H4 (cell line): ENCODE measurements around a stretch of chr20.

DNA sequence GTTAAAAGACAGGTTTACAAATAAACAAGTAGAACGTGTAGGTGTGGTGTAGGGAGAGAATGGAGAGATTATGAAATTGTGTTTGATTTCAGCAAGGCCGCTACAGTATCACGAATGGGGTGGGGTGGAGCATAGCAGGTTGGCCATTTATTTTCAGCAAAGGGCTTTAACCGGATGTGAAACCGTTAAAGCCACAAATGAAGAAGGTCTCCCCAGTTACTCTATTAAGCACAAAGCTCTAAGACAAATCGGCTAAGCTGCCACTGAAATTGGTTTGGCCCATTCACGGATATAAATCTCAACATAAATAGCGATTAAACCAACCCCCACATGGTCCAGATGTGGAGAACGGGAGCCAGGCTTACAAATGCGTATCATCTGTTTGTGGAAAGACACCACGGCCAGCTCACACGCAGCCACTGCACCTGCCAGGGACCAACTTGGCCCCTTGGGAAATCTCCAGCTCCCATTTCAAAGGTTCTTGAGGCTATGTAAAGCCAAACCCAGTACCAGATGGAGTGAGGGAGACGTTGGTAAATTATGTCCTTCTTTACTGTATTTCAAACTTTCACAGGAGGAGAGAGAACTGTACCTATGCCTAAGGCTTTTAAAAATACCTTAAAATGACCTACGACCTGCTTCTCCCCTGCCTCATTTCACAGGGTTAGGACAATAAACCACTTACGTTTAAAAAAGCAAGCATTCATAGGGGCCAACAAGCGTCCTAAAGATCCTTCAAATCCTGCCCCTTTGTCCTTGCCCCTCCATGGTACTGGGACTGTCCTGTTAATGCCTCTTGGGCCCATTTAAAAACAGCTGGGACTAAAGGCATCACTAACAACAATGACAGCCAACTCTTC lies 93.8 kb downstream of the ZMYND8 start:
- RAMPAGE, long total RNA = no peak

DNA sequence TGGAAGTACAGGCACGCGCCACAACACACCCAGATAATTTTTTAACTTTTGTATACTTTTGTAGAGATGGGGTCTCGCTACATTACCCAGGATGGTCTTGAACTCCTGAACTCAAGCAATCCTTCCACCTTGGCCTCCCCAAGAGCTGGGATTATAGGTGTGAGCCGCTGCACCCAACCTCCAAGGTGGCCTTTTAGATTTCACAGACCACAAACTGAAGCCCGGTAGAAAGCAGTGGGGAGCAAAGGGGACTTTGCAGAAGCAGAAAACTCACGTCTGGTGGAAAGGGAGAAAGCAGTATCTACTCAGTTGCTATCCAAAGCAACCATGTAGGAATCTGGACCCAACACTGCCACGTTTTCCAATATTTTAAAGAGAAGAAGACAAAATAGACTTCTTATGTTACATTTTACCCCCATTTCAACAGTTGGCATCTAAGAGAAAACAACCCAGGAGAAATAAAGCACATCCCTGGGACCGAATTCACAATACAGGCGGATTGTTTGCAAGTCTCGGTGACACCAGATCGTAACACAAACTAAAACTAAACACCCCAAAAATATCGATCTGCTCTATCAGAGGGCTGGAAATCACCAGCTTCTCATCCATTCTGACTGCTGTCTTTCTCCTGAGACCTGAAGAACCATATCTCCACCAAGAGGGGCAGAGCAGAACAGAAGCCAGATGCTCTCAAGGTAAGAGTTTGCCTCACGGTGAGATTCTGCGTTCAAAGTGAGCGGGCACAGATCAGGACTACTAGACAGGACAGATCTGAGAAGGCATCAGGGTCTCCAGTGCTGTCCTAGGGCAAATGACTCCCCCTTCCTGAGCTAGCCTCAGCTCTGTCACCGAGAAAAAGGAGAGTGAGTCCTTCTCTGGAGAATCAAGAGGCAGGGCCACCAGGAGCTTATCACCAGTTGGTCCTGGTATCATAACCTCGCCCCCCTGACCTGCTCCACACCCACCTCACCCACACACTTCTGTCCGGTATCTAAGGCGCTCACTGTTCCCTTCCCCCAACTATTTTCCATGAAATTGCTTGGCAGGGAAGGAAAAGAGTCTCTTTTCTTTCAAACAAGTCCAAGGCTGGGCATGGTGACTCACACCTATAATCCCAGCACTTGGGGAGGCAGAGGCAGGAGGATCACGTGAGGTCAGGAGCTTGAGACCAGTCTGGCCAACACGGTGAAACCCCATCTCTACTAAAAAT lies 78.0 kb downstream of the ZMYND8 start:
- RAMPAGE, long total RNA = no peak

GRCh38 chr20:47350043-47351075 lies 6.1 kb downstream of the ZMYND8 start:
- RAMPAGE, long total RNA = no peak

DNA sequence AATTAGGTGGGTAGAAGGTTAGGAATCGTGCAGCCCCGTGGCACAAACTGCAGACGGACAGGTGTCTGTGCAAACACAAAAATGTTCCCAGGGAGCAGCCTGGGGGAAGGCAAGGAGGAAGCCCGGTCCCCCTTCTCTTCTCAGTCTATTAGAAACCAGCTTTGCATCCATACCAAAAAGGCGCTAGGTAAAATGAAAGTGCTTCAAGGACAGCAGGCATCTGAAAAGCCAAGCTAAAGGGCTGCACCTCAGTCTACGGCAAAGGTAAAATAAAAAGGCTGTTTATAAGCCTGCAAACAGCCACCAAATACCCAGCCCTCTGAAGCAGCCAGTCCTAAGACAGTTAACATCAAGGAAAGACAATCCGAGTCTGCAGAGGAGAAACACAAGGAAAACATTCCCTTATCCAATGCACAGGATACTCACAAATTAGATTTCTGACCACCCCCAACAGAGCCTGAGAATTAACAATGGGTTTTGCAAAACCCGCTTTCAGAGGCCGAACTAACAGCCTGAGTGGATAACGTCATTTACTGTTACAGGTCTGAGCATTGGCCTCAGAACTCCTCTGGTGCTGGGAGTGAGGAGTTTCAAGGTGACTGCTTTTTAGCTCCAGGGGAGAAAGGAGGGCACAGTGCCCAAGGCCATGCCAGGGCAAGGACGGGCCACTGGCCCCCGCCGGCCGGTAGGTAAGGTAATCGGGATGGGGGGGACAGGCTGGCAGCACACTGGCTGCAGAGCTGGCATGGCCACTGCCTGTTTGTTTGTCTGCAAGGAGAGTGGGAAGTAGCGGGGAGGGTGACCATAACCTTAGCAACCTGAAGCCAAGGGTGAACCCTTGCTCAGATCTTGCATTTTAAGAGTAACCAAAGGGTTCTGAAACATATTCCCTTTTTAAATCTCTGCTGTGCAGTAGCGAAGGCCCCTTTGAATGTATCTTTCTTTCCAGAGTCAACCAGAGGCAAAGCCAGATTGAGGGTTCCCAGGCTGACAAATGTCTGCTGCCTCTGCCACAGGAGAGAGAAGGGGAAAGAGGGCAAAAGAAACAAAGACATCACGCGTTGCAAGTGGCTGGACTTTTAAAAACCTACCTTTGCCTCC lies 4.1 kb downstream of the ZMYND8 start:
- RAMPAGE, long total RNA = no peak

DNA sequence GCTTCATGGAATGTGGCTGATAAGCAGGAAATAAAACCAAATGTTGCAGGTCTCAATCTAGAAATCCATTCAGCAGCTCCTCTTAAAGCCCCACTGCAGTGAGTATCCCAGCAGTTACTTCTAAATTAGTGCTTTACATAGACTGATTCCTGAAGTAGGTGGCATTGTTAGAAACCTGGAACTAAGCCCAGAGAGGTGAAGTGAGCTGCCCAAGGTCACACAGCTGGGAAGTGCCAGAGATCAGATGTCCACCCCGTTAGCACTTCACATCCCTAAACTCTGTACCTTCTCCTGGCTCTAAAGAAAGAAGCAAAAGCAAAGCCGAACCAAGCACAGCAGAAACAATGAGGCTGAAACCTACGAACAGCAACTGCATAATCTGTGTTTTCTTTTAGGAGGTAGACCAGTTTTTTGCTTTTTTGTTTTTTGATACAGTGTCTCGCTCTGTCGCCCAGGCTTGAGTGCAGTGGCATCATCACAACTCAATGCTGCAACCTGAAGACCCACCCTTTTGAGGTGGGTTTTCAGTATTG lies 3.0 kb upstream of the ZMYND8 start:
- RAMPAGE, long total RNA = no peak

- RAMPAGE, long total RNA = no peak
Observed at GRCh38 chr20:47360164-47361428, 4.1 kb upstream of the ZMYND8 start.

DNA sequence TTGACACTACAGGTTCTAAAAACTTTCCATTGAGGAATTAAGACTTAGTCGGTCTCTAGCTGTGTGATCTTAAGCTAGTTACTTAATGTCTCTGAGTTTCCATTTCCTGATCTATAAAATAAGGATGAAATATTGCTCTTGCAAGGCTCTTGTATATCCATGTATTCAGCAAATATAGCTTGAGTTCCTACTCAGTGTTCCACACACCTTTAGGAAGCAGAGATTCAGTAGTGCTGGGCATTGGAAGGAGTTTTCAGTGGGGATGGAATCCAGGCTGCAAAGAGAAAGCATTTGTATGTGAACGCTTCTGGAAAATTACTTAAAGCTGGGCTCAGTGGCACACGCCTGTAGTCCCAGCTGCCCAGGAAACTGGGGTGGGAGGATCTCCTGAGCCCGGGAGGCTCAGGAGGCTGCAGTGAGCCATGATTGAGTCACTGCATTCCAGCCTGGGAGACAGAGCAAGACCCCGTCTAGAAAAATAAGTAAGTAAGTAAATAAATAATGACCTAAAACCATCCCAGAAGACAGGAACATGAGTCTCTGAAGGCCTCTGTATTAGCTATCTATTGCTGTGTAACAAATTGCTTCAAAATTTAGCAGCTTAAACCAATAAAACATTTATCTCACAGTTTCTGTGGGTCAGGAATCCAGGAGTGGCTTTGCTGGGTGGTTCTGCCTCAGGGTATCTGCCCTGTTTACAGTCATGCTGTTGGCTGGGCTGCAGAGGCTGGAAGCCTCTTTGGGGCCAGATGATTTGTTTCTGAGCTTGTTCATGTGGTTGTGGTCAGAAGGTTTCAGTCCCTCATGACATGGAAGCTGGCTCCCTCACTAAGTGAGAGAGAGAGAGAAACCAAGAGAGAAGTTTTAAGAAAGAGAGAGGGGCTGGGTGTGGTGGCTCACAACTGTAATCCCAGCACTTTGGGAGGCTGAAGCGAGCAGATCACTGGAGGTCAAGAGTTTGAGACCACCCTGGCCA lies 48.5 kb upstream of the NCOA3 start:
- RAMPAGE, long total RNA = no peak

DNA sequence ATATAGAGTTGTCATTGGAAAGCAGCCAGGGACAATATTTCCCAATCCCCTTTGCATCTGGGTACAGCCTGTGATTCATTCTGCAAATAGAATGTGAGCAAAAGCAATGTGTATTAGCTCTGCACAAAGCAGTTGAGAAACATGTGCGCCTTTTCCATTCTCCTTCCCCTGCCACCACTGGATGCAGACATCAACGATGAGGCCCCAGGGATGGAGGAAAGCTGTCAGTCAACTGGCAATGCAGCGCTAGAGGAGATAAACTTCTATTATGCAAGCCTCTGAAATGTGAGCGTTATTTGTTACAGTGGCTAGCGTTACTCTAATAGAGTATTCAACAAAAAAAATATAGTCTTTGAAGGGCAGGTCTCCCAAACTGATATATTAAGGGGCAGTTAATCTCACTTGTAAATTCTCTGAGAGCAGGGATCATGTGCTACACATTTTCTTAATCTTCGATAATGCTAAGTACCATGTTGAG lies 37.1 kb upstream of the NCOA3 start:
- RAMPAGE, long total RNA = no peak

- RAMPAGE, long total RNA = no peak
Observed at GRCh38 chr20:47534503-47535133, 32.9 kb downstream of the NCOA3 start.

DNA sequence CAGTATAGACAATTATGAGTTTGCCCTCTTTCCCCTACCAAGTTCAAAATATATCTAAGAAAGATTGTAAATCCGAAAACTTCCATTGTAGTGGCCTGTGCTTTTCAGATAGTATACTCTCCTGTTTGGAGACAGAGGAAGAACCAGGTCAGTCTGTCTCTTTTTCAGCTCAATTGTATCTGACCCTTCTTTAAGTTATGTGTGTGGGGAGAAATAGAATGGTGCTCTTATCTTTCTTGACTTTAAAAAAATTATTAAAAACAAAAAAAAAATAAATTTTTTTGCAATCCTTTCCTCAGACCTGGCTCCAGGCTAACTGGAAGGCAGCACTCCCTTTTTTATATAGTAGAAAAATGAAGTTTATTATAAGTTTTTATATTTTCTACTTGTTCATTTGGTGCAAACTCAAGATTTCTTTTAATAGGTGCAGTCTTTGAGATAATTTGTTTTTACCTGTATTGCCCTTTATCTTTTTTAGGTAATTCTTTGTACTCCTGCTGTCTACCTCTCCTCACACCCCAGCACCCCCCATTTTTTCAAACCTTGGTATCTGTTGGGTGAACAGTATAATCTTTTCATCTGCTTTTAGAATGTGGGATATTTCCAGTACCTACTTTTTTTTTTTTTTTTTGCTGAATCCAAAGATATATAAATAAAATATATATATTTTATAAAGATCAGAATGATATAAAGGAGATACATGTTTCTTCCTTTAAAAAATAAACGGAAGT lies 129.6 kb downstream of the SULF2 start:
- RAMPAGE, long total RNA = no peak

- RAMPAGE, long total RNA = no peak
Observed at GRCh38 chr20:47672763-47673727, 112.2 kb downstream of the SULF2 start.

DNA sequence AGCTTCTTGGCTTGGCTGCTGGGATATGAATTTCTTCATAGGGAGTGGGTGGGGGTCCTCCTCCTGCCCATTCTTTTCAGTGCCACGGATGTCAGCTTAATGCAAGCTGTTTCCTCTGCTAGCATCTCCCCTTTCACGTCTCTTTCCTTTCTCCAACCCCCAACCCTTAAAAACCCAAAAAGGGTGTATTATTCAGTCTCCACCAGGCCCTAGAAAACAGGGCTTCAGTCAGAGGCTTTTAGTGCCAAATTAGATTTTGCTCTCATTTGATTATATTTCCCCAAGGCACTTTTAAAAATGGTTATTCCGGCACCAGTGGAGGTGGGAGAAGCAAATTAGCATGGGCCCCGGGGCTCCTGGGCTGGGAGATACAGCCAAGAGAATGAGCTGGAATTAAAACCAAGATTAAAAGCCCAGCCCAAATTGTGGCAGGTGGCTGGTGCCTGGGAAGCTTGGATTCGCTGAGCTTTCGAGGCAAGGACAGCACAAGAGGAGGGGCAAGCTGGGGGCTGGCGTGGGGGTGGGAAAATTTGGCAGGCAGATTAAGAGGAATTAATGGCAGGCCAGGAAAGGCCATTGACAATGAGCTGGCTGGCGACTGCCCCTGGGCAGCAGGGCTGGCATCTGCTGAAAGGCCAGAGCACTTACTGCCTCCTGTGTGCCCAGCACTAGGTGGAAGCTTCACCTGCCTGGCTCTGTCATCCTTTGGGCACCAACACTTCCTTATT lies 76.4 kb downstream of the SULF2 start:
- RAMPAGE, long total RNA = no peak

GRCh38 chr20:47727230-47728704 lies 57.5 kb downstream of the SULF2 start:
- RAMPAGE, long total RNA = no peak

DNA sequence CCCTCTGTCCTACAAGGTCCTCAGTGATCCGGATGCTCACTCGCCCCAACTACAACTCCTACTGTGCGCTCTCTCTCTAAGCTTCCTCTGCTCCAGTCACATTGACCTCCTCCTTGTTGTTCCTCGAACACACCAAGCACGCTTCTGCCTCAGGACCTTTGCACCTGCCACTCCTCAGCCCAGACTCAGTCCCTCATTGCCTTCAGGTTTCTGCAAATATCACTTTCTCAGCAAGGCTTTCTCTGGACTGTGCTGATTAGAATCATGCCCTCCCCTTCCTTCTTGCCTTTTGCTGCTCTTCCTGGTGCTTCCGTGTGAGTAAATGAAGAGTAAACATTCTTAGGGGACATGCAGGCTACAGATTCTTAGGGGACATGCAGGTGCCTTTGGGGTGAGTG lies 41.6 kb downstream of the SULF2 start:
- RAMPAGE, long total RNA = no peak

GRCh38 chr20:48292619-48293159 lies 507.4 kb upstream of the SULF2 start:
- RAMPAGE, long total RNA = no peak

DNA sequence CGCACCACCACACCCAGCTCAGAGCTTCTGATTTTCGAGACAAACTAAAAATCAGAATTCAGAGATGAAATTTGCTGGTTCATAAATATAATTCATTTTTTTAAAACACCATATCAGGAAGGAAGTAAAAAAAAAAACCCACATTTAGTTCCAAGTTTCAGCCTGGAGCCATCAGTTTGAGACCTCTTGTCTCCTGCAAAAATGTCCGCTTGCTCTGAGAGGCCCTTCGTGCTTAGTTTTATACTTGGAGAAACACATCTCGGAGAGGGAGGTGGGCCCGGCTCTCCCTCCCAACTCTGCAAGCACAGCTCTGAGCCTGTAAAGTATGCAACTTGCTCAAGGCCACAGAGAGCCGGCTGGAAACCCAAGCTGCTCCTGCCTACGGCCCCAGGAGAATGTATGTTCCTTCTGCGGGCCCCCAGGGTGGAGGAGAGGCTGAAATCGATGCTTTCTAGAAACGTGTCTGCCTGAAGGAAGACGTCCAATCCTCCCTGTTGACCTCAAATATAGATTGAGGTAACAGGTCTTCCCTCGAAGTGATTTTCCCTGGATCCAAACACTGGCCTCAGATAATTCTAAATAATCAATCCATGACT lies 205.4 kb downstream of the PREX1 start:
- RAMPAGE, long total RNA = no peak

DNA sequence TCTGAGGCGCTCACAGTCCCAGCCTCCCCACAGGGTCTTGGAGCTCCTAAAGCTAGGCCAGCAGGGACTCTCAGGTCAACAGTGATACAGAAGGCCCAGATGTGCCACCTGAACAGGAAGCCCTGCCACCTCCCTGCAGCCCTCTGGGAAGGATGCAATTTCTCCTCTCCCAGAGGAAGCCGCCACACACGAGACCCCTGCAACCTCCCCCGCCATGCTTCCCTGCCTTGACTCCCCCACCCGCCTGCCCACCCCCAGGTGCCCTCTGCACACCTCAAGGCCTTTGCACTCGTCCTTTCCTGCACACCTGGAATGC lies 158.9 kb downstream of the PREX1 start:
- RAMPAGE, long total RNA = no peak

DNA sequence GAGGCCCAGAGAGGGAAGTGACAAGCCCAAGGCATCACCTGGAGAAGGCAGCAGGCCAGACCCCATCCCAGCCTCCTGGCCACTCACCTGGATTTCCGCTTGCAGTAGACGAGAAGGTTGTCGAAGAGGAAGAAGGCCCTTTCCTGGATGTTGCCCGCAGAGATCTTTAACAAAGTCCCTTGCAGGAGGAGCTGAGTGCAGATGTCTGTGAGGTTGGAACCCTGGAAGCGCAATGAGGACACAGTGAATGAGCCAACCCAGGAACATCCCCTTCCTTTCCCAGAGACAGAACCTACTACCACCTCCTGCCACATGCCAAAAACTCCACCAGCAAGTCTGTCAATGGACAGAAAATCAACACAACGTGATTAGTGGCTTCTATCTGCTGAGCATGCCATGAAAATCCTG lies 127.1 kb downstream of the PREX1 start:
- RAMPAGE, long total RNA = no peak

DNA sequence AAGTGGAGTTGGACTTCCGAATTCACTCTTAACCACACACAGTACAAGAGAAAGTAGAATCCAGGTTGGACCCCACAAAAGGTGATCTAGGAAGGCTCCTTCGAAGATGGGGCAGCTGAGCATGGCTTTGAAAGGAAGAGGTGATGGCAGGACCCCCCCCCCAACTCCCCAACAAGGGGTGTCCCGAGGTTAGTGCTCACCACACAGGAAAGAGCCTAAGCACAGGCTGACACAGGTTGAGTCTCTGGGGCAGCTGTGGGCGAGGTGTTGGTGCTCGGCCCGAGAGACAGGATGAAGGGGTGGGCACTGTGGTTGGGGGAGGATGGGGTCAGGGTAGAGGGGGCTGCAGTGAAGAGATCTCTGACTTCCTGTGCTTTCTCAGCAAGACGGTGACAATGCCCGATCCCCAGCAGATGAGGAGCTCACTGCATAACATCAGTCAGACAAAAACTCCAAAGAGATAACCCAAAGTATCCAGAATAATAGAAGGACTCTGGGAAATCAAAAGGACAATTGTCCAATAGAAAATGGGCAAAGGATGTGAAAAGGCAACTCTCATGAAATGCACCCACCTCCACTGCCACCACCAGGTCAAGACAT lies 108.5 kb downstream of the PREX1 start:
- RAMPAGE, long total RNA = no peak

DNA sequence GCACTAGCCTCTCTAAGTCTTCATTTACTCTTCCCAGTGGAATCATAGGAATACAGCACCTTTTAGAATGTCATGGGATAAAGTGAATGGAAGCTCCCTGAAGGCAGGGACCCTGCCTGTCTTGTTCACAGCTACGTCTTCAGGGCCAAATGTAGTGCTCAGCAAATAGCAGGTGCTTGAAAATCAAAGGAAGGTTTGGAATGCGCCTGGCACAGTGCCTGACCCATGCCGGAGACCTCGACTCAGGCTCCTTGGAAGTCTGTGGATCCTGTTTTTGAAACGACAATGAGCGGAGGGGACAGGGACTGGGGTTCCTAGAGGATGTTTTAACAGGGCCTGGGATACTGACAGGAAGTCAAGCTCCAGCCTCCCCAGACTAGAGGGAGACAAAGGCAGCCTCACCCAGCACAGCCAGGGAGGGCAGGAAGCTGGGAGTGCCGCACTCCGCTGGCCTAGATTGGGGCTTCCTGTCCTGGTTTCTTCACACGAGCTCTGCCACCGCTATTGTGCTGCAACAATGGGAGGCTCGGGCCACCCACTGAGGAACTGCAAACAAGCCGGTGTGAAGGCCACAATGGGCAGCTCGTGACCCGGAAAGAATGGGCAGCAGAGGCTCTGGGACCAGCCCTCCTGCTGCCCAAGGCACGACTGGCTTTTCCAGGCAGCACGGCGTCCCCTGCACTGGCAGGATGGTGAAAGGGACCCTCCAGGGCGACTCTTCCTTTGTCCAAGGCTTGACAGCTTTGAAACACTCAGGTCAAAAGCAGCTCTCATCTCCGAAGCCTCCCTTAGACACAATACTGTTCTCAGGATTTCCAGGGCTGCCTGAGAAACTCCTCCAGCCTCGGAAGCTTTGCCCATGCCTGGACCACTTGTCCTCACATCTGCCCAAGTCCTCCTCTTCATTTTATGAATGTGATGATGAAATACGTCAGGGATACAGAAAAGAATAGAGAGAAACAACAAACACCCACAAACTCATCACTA lies 76.6 kb downstream of the PREX1 start:
- RAMPAGE, long total RNA = no peak